SK-N-DZ (cell line): Measurements from ENCODE around the gene CKB.

DNA sequence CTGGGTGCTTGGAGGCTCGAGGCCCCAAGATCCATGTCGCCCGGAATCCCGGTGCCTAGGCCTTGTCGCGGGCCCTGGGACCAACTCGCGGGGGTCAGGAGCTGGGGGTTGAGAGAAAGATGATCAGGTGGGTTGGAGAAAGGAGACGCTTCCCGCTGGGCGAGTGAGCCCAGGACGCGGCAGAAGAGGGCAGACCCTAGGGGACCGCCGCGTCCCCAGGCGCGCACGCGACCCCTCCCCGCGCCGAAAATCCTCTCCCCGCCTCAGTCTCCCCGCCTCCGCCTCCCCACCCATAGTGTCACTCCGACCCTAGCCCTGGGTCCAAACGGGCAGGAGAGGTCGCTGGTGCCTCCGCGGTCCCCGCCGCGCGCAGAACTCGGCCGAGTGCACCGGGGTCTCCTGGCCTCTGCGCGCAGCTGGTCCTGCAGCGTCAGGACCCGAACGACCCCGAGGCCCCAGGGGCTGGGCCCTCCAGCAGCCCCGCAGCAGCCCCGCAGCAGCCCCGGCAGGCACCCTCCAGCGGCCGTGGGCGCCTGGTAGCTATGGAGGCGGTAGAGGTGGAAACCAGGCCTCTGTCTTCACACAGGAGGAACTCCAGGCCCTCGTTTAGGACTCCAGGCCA is 60.2 kb upstream of the EIF5 start:
RAMPAGE:
- cytosol, long total RNA: no peak
- nucleus, long total RNA: no peak

RAMPAGE:
- cytosol, long total RNA: no peak
- nucleus, long total RNA: no peak
Observed at GRCh38 chr14:103336921-103337551, 3.0 kb downstream of the EIF5 start.

DNA sequence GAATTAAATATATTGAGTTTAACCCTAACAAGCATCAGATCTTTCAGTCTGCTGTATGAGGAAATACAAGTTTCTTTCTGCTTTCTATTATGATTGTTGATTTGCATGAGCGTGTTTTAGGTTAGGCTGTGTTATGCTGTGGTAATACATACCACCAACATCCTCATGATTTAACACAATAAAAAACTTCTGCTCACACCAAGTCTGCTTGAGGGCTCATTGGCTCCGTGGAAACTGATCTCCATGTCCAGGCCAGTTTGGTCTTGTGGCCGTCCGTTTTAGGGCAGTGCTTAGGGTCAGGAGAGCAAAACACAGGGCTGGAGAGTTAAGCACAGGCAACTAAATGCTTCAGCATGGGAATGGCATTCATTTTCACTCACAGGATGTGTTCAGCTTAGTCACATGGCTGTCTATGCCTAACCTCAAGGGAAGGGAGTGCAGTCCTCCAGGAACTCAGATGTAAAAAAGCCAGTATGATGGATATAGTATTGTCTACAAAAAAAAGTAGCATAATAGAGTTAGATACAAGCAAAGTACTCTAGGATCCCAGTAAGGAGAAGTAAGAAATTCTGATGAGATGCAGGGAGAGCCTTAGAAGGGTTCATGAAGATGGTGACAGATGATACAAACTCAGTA is 16.2 kb downstream of the MARK3 start:
RAMPAGE:
- cytosol, long total RNA: no peak
- nucleus, long total RNA: no peak

DNA sequence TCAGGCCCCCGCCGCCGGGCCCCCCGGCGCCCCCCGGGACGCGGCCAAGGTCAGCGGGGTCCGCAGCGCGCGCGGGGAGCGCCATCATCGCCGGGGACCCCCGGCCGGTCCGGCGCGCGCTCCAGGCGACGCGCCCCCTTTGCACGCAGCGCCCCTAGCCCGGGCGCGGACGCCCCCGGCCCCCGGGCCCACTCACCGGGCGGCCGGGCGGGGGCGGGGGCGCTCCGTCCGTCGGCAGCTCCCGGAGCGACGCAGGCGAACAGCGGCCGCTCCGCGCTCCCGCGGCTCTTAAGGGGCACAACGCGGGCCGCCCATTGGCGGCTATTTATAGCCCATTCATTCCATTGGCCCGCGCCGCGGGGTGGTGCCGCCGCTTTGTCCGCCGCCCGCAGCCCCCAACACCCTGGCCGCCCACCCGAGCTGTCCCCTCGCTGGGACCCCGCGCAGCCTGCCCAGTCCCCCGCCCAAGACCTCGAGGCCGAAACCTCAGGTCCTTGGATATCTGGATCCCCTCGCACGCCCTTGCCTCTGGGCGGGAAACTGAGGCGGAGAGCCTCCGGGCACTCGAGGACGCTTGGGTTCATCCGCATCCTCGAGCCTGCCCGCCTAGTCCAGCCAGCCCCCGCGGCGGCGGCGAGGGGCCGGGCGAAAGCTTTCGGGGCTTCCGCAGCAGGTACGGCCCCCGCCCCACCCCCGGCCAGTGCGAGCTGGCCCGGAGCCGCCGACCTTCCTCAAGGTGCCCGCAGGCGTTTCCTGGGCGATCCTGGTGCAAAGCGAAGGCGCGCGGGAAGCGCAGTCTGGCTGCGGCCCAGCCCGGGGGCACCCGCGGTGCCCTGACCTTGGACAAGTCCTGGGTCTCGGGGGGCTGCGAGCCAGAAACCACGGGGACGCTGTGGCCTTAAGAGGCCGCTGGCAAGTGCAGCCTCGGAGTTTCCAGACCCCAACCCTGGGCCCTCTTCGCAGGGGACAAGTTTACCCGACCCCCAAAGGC is at the start of gene CKB:
Gene CKB (minus strand): TSS at position 261 of the 991 bp plus-strand sequence.
RAMPAGE:
- cytosol, long total RNA: no peak
- nucleus, long total RNA: no peak

RAMPAGE:
- cytosol, long total RNA: no peak
- nucleus, long total RNA: no peak
Observed at GRCh38 chr14:103527155-103527770, 1.7 kb upstream of the TRMT61A start.

GRCh38 chr14:103544244-103544952 is 15.4 kb downstream of the TRMT61A start:
RAMPAGE:
- cytosol, long total RNA: no peak
- nucleus, long total RNA: no peak

GRCh38 chr14:103627980-103628591 is 925 bp upstream of the KLC1 start:
RAMPAGE:
- cytosol, long total RNA: no peak
- nucleus, long total RNA: no peak

GRCh38 chr14:103629503-103630164 is 623 bp downstream of the KLC1 start:
RAMPAGE:
- cytosol, long total RNA: no peak
- nucleus, long total RNA: no peak

DNA sequence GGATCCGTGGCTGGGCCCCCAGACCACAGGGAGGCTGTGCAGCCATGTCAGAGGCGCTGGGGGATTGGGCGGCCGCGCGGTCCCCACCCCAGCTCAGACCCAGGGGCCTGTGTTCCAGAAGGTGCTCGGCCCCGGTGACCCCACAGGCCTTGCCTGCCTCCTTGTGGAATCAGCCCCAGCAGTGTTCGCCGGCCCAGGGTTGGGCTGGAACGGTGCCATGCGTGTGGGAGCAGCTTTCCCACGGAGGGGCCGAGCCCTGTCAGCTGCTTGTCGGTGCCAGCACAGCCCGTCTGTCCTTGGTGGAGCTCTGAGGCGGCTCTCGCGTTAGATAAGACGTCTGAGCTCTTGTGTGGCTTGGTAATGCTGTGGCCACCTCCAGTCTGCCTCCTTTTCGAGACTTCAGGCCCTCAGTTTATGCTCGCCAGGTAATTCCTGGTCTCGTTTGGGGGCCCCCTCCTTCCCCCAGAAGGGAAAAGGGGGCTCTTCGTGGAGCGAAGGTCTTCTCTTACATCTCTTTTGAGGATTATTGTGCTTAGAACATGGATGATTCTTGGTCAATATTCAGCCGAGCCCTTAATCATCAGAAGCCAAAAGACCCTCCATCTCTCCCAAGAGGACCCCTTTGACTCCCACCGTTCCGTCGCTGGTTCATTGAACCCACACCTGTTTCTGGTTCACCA is 8.6 kb downstream of the ZFYVE21 start:
RAMPAGE:
- cytosol, long total RNA: no peak
- nucleus, long total RNA: no peak

RAMPAGE:
- cytosol, long total RNA: no peak
- nucleus, long total RNA: no peak
Observed at GRCh38 chr14:103745413-103746003, 29.9 kb downstream of the ZFYVE21 start.

DNA sequence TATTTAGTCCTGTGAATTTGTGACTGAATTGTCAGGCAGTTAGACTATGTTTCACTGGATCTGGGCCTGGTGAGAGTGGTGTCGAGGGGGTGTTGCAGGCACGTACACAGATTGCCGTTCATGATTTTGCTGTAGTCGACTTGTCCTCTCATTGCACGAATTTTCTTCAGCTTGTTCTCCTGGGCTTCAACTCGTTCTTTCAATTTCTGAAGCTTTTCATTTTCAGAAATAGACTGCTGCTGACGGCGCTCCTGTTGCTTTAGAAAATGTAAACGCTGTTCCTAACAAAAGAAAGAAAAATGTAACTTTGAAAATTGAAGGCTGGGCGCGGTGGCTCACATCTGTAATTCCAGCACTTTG is 38.3 kb downstream of the ZFYVE21 start:
RAMPAGE:
- cytosol, long total RNA: no peak
- nucleus, long total RNA: no peak

DNA sequence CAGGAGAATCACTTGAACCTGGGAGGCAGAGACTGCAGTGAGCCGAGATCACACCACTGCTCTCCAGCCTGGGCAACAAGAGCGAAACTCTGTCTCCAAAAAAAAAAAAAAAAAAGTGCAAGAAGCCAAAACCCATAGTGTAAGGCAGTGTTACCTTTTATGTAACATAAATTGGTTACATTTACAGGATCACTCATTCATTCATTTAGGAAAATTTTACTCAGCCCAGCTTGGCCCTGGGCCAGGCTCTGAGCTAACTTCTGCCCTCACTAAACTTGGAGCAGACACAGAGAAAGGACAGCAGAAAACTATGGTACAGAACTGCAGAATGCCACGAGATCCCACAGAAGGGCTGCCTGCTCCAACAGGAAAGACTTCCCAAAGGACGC is 19.1 kb downstream of the PPP1R13B start:
RAMPAGE:
- cytosol, long total RNA: no peak
- nucleus, long total RNA: no peak

DNA sequence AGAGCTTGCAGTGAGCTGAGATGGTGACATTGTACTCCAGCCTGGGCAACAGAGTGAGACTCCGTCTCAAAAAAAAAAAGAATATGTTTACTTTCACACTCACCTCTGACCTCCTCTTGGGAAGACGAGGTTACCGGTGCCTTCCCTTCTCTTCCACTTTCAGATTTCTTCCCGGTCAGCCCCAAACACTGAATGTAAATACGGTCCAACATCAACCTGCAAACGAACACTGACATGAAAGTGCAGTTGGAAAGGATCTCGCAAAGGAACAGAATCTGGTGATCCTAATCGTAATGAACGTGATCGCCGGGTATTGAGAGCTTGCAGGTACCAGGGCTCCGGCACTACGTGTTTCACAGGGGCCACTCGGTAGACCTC is 31.9 kb upstream of the PPP1R13B start:
RAMPAGE:
- cytosol, long total RNA: no peak
- nucleus, long total RNA: no peak

RAMPAGE:
- cytosol, long total RNA: no peak
- nucleus, long total RNA: no peak
Observed at GRCh38 chr14:103908408-103909018, 12.8 kb downstream of the ATP5MJ start.

GRCh38 chr14:104113131-104113553 is 25.2 kb upstream of the KIF26A start:
RAMPAGE:
- cytosol, long total RNA: no peak
- nucleus, long total RNA: no peak

GRCh38 chr14:104114664-104115225 is 23.6 kb upstream of the KIF26A start:
RAMPAGE:
- cytosol, long total RNA: no peak
- nucleus, long total RNA: no peak

DNA sequence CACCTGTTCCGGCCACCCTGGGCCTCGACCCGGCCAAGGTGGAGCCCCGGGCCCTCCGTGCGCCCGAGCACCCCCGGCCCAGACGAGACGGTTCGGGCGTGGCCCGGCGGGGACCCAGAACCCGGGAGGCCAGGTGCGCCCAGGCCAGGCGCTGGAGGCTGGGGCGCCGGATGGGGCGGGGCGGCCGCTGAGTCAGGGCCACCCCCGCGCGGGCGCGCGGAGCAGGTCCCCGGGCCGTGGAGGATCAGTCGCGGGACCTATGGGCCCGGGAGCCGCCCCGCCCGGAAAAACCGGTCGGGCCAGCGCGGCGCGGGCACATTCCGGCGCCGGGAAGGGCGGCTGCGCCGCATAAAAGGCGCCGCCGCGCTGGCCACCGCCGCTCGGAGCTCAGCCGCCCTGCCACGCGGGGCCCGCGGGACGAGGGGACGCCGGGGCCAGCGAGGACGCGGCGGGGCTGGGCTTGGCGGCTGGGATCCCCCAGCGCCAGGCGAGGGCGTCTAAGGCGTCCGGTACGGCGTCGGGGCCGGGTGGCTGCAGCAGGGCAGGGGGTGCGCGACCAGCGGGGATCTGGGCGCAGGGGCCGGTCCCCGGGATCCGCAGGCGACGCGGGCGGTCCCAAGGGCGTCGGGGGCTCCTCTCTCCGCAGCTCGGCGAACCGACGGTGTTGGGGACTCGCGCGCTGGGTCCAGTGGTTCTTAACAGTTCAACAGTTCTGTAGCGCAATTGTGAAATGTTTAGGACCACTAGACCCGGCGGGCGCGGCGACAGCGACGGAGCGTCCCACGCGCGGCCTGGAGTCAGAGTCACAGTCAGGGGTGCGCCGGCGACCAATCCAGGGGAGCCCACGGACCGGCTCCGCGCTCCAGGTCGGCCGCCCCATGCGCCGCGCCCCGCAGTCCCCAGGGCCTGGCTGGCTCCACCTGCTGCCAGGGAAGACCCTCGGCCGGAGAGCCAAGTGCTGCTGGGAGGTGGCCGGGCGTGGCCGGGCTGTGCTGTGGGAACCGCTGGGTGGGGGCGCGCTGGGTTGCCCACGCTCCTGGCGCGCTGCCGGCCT is 21.3 kb upstream of the KIF26A start:
RAMPAGE:
- cytosol, long total RNA: no peak
- nucleus, long total RNA: no peak

DNA sequence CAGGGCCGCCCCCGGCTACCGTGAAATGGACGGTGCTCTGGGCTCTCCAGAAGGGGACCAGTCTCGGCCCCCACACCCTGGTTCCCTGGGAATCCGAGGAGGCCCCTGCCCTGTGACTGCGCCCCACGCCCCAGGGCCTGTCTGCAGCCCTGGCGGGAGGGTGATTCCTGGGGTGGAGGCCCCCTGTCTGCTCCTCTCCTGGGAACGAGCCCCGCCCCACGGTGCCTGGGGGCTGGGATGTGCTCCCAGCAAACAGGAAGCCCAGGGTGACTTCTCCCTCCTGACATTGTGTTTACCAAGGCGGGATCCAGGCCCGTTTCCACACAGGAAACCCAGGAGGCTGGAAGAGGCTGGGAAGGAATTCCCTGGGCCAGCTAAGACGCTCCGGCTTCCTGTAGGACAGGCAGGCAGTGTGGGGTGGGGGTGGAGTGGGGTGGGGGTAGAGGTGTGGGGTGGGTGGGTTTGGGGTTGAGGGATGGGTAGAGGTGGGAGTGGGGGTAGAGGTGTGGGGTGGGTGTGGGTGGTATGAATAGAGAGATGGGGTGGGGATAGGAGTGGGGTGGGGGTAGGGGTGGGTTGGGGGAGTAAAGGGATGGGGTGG is 46.8 kb downstream of the KIF26A start:
RAMPAGE:
- cytosol, long total RNA: no peak
- nucleus, long total RNA: no peak

DNA sequence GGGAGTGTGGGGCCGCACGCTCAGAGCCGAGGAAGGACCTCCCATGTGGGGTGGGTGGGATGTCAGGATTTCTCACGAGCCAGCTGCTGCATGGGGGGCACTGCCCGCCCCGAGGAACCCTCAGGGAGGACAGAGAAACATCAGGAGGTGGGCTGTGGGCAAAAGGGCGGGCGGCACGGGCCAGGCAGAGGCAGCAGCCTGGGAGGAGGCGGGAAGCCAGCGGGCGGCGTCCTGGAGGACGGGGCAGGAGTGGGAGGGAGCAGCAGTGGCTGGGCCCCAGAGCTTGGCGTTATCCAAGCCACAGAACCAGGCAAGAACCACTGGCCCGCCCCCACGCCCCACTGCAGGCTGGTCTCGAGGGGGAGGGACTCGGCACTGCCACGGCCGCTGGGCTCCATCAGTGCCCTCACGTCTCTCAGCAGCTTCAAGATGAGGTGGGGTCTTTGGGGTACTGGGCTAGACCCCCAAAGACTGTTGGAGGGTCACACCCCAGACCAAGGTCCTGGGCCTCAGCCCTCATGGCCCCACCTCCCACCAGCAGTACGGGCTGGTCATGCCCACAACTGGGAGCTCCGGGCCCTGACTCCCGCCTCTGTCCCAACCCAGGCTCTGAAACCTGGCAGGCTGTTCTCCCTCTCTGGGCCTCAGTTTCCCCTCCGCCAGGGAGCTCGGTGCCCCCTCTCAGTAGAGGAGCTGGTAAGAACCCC is 2.6 kb downstream of the C14orf180 start:
RAMPAGE:
- cytosol, long total RNA: no peak
- nucleus, long total RNA: no peak

RAMPAGE:
- cytosol, long total RNA: no peak
- nucleus, long total RNA: no peak
Observed at GRCh38 chr14:104659993-104660368, 29.4 kb upstream of the INF2 start.